Helper T cell (primary cell): ENCODE results near the gene GNAT1.

DNA sequence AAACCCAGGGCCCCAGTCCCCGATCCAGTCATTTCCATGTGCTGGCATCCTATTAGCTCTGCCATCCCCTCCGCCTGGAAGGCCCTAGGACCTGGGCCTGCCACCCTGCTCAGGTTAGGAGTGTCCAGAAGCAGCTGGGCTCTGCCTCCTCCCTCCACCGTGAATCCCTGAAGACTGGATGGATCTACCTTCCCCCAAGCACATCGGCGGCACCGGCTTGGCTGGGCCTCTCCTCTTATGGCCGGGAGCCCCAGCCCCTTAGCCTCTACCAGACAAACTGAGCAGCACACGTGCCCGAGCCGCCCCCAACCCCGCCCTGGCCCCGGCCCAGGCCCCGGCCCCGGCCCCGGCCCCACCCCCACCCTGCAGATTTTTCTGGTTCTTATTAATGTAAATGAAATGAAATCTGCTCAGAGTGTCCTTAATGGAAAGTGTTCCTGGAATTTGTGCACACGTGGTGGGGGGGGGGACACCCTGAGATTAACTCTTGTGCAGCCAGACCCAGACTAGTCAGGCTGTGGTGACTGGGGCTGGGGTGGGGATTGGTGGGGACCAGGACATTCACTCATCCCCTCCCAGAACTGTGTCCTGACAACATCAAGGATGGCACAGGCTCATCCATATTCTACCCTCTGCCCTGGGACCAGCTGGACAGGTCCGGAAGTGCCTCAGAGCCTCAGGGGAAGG lies 31.0 kb upstream of the SEMA3F start:
- PRO-cap, 2 experiments, result no peak in any of the 2 experiments

- PRO-cap, 2 experiments, result no peak in any of the 2 experiments
Measured at GRCh38 chr3:50164088-50164629, 9.0 kb downstream of the SEMA3F start.

- PRO-cap, 2 experiments, result no peak in any of the 2 experiments
Measured at GRCh38 chr3:50165196-50165921, 10.2 kb downstream of the SEMA3F start.

- PRO-cap, 2 experiments, result no peak in any of the 2 experiments
Measured at GRCh38 chr3:50168209-50168882, 13.2 kb downstream of the SEMA3F start.

DNA sequence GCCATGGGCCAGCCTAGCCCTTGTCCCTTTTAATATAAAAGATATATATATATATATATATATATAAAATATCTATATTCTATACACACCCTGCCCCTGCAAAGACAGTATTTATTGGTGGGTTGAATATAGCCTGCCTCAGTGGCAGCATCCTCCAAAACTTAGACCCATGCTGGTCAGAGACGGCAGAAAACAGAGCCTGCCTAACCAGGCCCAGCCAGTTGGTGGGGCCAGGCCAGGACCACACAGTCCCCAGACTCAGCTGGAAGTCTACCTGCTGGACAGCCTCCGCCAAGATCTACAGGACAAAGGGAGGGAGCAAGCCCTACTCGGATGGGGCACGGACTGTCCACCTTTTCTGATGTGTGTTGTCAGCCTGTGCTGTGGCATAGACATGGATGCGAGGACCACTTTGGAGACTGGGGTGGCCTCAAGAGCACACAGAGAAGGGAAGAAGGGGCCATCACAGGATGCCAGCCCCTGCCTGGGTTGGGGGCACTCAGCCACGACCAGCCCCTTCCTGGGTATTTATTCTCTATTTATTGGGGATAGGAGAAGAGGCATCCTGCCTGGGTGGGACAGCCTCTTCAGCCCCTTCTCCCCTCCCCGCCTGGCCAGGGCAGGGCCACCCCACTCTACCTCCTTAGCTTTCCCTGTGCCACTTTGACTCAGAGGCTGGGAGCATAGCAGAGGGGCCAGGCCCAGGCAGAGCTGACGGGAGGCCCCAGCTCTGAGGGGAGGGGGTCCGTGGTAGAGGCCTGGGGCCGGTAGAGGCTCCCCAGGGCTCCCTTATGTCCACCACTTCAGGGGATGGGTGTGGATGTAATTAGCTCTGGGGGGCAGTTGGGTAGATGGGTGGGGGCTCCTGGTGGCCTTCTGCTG lies 3.0 kb upstream of the GNAT1 start:
- PRO-cap, 2 experiments, result no peak in any of the 2 experiments

GRCh38 chr3:50191187-50191790 lies at the start of gene GNAT1:
TSS of gene GNAT1 (plus strand) at chr3:50191610.
- PRO-cap, 2 experiments, result no peak in any of the 2 experiments

GRCh38 chr3:50203107-50203721 lies 1.9 kb upstream of the SLC38A3 start:
- PRO-cap, 2 experiments, result no peak in any of the 2 experiments

DNA sequence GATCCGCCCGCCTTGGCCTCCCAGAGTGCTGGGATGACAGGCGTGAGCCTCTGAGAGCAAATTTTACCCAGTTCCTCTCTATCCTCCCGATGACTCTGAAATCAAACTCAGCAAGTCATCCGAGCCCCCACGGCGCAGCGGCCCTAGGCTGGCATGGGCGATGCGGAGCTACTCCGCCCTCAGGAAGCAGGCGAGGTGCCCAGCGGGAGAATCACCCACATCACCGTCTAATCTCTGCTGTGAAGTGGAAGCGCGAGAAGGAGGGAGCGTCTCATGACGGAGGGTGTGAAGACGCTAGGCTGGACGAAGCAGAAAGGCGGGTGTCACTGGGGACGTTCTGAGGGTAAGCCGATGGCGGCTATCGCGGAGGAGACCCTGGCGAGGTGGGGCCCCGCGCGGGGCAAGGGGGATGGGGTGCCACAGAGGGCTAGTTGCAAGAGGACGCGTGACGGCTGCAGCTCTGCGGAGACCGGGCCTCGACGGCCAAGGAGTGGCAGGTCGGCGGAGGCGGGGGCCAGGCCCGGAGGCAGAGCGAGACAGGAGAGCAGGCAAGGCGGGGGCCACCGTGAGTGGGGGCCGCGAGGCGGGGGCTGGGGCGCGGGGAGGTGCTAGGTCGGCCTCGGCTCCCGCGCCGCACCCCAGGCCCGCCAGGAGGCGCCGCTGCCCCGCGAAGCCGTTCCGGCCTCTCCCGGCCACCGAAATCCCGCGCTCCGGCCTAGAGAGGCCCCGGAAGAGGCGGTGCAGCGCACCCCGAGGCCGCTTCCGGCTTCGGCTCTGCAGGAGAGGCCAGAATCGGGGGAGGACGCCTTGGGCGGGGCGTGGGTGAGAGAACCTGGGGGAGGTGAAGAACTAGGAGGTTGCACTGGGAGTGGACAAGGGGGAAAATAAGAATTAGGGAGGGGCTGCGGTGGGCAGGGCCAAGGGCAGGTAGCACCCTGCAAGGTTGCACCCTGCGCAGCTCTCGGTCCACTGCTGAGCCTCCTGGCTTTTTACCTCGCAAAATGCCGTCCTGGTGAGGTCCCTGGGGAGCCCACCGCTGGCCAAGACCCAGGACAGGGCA lies 8.8 kb upstream of the GNAI2 start:
- PRO-cap, 2 experiments, result peak in 2 of 2 experiments; most common plus-strand start position 789 of the sequence (in 2); most common minus-strand start position 712 of the sequence (in 1)

DNA sequence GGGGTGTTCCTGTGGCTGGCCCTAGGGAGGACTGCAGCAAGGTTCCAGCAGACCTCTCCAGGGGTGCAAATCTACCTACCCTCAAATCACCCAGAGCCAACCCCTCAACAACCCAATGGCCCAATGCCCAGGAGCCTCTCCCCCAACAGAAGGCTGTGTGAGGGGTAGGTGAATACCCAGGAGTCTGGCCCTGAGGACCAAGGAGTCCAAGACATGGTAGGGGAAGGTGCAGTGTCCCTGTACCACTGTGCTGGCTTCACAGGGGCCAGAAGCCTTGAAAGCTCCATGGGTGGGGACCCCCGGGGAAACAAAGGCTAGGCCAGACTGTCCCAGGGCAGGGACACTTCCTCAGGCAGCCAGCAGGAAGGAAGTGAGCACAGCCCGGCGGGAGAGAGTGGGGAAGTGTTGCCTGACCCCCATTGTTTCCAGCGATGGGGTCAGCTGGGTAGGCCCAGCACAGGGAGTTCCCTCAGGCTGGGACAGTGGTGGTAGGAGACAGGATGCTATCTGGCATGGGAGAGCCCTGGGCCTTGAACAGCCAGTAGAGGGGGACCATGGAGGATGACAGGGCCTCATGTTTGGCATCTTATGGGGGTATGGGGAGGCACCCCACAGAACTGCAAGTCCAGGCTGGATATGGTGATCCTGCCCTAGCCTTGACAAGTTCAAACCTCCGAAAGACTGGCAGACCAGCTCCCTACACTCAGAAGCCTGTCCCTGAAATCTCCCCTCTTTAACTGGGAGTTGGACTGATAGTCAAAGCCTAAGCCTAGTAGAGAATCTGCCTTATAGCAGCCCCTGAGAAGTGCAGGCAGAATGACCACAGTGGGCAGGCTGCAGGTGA lies 1.1 kb upstream of the HYAL2 start:
- PRO-cap, 2 experiments, result no peak in any of the 2 experiments

DNA sequence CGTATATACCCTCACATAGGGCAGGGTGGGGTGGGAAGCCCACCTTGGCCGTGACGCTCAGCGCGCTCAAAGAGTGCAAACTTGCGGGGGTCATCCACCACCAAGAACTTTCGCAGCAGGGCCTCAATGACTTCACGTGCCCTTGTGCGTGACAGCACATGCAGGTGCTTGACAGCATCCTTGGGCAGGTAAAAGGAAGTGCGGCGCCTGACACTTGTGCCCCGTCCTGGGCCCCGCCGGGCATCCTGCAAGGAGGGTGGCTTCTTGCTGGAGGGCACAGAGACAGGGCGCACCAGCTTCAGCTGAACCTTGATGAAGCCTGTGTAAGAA lies 3.5 kb upstream of the TUSC2 start:
- PRO-cap, 2 experiments, result no peak in any of the 2 experiments

DNA sequence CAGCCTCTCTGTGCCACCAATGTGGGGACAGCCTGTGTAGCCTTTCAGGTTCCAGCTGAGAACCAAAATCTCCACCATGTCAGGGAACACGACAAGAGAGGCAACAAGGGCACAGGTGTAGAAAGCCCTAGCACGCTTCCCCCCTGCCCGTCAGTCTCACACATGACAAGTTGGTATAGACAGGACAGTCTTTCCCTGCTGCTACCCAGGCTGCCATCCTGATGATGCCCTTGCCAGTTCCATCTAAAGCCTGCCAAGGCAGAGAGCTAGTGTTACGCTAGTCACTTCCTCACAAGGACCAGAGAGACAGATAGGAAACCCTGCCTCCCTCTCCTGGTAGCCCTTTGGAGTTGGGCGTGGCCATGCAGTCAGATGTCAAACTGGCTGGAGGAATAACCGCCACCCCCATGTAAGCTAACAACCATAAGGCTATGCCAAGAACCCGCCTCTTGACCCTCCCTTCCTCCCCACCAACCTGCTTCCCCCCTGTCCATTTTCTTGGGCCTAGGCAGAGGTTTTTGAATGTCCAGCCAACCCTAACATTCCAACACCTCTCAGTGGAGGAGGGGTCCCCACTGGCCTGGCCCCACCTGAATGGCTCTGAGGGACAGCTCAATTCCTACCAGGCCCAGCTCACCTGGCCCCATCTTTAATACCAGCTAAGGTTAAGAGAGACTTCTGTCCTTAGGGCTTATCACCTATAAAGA lies 2.8 kb downstream of the TMEM115 start:
- PRO-cap, 2 experiments, result no peak in any of the 2 experiments

- PRO-cap, 2 experiments, result no peak in any of the 2 experiments
Measured at GRCh38 chr3:50382136-50382919, 23.0 kb upstream of the TMEM115 start.

DNA sequence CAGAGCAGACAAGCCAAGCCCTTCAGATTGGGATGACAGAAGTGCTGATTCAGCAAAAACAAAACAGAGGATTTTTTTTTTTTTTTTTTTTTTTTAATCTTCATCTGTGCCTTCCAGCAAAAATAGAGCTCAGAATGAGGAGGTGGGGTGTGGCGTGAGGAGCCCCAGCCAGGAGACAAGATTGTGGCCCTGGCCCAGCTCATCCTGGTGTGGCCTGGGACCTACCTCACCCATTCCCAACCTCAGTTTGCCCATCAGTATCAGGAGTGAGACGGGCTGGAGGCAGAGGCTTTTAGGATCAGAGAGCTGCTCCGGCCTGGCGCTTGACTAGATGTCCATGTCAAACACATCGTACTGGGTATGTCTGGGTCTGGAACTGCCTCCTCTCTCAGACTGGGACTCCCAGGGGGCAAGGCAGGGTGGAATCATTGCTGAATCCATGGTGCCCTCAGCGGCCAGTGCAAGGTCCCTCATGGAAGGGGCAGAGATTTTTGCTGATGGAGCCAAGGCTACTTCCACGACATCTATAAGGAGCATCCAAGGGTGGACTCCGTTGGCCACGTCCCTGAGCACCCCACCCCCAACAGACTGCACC lies 14.6 kb upstream of the CACNA2D2 start:
- PRO-cap, 2 experiments, result no peak in any of the 2 experiments

DNA sequence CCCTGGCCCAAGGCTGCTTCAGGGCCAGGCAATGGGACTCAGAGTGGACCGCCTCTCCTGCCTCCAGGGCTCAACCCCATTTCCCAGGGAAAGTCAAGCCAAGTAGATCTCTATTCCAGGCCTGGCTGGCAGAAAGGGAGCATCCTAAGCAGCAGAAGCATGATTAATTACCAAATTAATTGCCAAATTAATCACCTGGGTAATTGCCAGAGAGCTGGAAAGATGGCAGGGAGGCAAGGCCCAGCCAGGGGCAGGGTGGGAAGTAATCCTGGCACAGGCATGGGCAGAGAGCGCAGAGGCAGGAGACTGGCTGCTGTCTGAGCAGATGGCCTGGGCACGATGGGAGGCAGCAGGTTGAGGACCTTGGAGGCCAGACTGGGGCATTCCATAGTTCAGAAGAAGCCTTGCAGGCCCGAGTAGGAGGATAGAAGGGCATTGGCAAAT lies 20.5 kb downstream of the C3orf18 start:
- PRO-cap, 2 experiments, result no peak in any of the 2 experiments

GRCh38 chr3:51249106-51249387 lies 136.0 kb upstream of the MANF start:
- PRO-cap, 2 experiments, result no peak in any of the 2 experiments

- PRO-cap, 2 experiments, result peak in 2 of 2 experiments; most common plus-strand start chr3:51384356 (in 2); most common minus-strand start chr3:51384266 (in 1)
Measured at GRCh38 chr3:51384039-51384453, 1.0 kb upstream of the MANF start.

- PRO-cap, 2 experiments, result peak in 2 of 2 experiments; most common plus-strand start chr3:51392048 (in 2); most common minus-strand start chr3:51391906 (in 2)
Measured at GRCh38 chr3:51391423-51392526, 690 bp downstream of the RBM15B start.

GRCh38 chr3:51395401-51396571 lies 4.7 kb downstream of the RBM15B start:
- PRO-cap, 2 experiments, result no peak in any of the 2 experiments

- PRO-cap, 2 experiments, result no peak in any of the 2 experiments
Measured at GRCh38 chr3:51413739-51414237, 22.7 kb downstream of the RBM15B start.

DNA sequence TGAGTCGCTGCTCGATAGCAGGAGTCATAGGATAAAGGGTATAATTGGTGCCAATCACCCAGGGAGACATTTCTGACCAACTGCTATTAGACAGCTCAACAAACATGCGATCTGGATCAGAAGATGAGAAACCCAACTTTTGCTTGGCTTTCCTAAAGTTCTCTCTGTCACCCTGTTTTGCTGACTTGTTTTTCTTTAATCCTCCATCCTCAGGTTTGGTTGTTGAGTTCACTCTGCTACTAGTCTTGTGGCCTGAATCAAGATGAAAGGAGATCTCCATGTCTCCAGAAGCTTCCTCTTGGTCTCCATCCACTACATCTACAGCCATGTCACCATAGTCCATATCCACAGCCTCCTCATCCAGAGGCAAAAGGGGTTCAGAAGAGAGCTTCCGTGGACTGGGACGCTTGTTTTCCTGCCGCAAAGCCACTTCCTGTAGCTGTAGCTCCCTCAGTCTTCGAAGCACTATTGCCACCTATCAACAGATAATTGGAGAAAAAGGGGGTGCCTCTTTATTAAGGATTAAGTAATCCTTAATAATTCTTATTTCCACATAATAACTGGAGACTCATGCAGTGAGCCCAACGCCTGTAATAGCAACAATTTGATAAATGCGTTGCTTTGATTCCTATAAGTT lies 50.5 kb downstream of the RBM15B start:
- PRO-cap, 2 experiments, result no peak in any of the 2 experiments